Epithelial cell of prostate (primary cell): ENCODE measurements around a stretch of chr2.

DNA sequence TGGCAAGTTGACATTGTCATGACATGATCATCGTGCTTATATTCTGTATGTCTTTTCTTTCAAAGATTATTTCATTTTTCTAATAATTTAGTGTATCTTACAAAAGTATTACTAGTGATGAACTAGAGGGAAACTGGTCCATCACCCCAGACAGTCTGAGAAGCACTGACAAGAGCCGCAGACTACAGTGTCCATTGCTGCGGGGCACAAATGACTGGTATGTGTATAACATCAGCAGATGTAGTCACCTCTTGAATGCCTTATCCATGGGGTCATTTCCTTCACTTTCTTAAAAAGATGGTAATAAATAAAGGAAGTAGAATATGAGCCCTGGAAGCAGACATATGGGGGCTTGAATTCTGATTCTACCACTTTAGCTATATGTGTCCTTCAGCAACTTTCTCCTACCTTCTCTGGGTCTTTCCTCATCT lies 29.6 kb downstream of the NEMP2 start:
- RRBS: no CpG with 5 or more reads among the region's 3 CpGs

DNA sequence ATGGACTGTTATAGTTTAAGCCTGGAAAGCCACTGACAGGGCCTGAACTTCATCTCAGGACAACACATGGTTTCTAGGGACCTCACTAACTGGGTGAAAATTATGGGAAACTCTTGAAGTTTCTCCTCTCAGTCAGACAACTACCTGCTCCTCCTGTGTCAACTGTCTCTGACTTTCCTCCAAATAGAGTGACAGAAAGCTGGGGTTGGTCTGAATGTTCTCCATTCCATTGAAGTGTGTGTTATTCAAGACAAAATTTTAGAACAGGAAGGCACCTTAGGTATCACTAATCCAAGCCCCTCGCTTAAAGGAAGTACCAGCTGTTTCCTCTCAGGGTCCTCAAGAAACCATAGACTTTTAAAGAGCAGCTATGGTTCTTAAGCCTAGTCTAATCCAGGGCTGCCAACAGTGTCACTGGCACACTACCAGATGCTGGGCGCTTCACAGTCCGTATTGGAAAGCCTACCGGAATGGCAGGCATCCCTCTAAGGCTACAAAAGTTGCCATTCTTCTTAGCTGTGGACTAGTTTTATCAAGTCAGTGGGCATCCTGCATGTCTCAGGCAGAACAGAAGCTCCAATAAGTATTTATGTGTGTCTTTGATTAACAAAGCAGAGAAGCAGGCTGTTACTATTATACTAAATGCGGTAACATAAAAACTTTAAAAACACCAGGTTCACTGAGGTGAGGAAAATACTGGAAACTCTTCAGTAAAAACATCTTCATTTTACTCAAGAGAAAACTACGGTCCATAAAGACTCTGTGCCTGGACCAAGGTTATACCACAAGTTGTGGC lies 1.9 kb downstream of the NEMP2 start:
- RRBS: no CpG with 5 or more reads among the region's 6 CpGs

DNA sequence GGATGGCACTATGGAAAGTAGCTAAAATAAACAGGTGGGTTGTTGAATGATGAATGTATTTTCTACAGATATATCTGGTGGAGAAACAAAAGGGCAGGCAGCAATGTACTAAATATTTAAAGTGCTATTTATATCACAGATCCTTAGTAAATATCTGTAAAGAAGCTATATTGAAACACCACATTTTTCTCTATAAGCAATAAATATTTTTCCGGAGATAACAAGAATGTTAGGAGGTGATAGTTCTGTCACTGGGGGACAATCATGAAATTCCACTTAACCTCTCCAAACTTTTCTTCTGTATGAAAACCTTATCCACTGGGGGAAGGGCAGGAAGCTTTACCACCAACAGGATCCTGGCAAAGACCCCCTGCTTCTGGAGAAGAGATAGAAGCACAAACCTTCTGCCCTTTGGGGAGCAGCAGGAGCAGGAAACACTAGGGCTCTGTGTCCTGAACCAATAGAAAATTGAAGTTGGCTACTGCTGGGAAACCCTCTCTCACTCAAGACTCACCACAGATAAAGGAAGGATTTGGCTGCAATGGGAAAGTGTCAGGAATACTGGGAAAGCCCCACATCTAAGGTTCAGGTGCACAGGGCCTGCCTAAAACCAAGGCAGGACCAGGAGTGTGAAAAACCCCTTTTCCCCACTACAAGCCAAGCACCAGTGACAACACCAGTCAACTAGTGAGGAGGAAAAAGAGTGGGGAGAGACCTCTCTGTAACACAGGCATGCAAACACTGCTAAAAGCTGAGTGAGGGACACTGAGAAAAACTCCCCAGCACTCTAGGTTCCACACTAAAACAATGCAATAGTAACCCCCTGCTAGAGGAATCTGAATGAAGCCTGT lies 1.7 kb upstream of the NEMP2 start:
- RRBS: no CpG with 5 or more reads among the region's 1 CpG

DNA sequence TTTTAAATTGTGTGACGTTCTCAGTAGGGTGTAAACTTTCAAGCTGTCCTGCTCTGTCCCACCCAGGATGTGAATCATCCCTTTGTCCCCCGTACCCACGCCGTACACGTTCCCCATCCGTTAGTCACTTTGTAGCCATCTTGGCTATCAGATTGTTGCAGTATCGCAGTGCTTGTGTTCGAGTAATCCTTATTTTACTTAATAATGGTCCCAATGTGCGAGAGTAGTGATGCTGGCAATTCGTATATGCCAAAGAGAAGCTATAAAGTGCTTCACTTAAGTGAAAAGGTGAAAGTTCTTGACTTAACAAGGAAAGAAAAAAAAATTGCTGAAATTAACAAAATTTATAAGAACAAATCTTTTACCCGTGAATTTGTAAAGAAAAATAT lies 40.9 kb upstream of the NAB1 start:
- RRBS: no CpG with 5 or more reads among the region's 11 CpGs

DNA sequence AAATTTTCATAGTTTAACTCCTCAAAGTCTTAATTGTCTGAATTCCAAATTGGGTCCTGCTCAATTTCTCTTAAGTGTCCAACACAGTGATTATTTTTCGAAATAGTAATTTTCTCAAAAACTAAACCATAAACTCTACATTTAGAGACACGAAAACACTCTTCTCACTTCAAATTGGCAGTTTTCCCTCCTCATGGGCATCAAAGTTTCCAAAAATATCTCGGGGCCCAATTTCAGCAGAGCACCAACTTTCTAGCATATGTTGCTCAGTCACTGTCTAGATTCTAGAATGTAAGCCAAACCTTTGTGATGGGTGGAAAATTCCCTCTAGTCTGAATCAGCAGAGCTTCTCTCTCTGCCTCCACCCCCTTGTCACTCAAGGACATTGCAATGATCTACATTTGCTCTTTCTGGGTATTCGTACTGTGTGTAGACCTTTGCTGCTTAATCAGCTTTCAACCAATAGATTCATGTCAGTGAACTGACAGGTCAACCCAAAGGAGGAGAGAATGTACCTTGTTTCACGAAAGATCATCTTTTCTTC lies 38.9 kb upstream of the GLS start:
- RRBS: no CpG with 5 or more reads among the region's 5 CpGs

DNA sequence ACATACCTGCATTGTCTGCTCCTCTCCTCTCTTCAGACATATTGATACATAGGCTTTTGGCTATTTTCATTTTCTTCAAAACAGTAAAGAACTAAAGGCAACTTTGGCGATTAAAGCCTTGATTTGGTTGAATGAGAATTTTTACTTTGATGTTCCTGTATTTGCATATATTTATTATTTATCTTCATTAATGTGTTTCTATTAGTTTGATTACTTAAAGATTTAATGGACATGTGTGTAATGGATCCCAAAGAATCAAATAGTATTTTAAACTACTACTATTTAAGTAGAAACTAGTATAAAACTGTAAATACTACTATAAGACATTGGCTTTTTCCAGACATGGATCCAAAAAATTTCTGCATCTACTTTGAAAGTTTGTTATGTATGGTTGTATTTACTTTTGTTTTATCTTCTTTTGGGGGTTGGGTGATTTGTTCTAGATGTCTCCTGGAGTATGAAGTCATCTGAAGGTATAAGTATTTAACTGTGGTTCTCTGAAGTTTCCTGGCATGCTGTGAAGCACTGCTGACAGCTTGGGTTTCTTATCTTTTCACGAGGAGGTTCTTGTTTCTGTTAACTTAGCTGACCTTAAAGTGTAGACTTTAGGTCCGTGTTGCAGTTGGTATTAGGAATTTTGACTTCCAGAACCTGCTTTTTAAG lies 15.7 kb downstream of the GLS start:
- RRBS: no CpG with 5 or more reads among the region's 3 CpGs

GRCh38 chr2:190915498-190916397 lies 35.1 kb downstream of the GLS start:
- RRBS: no CpG with 5 or more reads among the region's 4 CpGs

GRCh38 chr2:190950545-190951739 lies 63.0 kb downstream of the STAT1 start:
- RRBS: no CpG with 5 or more reads among the region's 8 CpGs

GRCh38 chr2:190970894-190971445 lies 43.0 kb downstream of the STAT1 start:
- RRBS: no CpG with 5 or more reads among the region's 4 CpGs

GRCh38 chr2:191008840-191009182 lies 5.2 kb downstream of the STAT1 start:
- RRBS: no CpG with 5 or more reads among the region's 4 CpGs

- RRBS: no CpG with 5 or more reads among the region's 9 CpGs
Measured at GRCh38 chr2:191177668-191179156, 27.4 kb upstream of the STAT4 start.

GRCh38 chr2:191390620-191391064 lies 145.4 kb downstream of the MYO1B start:
- RRBS: no CpG with 5 or more reads among the region's 5 CpGs

- RRBS: no CpG with 5 or more reads among the region's 3 CpGs
Measured at GRCh38 chr2:191675745-191676860, 1.8 kb upstream of the NABP1 start.

GRCh38 chr2:191844685-191845986 lies 1.8 kb downstream of the CAVIN2 start:
- RRBS: no CpG with 5 or more reads among the region's 12 CpGs

GRCh38 chr2:191995307-191995749 lies 148.4 kb upstream of the CAVIN2 start:
- RRBS: no CpG with 5 or more reads among the region's 2 CpGs

- RRBS: no CpG with 5 or more reads among the region's 1 CpG
Measured at GRCh38 chr2:195487013-195487450, 170.0 kb upstream of the SLC39A10 start.

GRCh38 chr2:195657410-195658416 lies 687 bp downstream of the SLC39A10 start:
- RRBS: under 1% methylated on average over 55 of the region's 97 CpGs

GRCh38 chr2:196168098-196168415 lies 3.3 kb downstream of the STK17B start:
- RRBS: no CpG with 5 or more reads among the region's 3 CpGs